Body of pancreas (tissue), 2 donors: ENCODE data around the genes FAM241B and UNC5B.

DNA sequence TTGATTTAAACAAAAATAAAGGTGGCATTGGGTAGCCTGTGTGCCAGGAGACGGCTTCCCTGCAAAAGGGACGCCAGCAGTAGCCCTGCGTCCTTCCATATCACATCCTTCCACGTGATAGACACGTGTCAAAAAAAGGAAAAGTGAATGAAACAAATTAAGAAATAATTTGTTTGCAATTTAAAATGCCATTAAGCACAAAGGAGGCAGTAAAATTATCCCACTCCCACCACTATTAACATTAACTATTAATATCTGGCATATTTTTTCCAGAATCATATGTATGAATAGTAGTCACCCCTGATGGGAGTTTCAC is 7.5 kb downstream of the TACR2 start:
- PRO-cap, result no peak
- RAMPAGE, long total RNA, 2 experiments, result no peak in any of the 2 experiments

DNA sequence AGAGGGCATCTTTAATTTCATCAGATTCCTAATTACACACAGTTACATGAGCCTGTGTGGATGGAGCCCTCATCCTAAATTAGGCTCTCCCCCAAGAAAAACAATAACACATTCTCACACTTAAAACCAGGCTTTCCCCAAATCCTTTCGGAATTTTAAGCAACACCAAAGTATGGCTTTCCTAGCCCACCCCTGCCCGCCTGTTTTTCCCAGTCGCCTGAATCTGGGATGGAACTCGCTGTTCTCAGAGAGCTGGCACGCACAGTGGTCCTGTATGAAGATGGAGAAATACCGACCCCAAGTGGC is 3.6 kb downstream of the TACR2 start:
- PRO-cap, result no peak
- RAMPAGE, long total RNA, 2 experiments, result no peak in any of the 2 experiments

- PRO-cap, result no peak
- RAMPAGE, long total RNA, 2 experiments, result no peak in any of the 2 experiments
Measured at GRCh38 chr10:69467797-69468425, 16.6 kb downstream of the TSPAN15 start.

GRCh38 chr10:69468514-69469028 is 17.3 kb downstream of the TSPAN15 start:
- PRO-cap, result no peak
- RAMPAGE, long total RNA, 2 experiments, result no peak in any of the 2 experiments

GRCh38 chr10:69474559-69475480 is 23.6 kb downstream of the TSPAN15 start:
- PRO-cap, result no peak
- RAMPAGE, long total RNA, 2 experiments, result no peak in any of the 2 experiments

DNA sequence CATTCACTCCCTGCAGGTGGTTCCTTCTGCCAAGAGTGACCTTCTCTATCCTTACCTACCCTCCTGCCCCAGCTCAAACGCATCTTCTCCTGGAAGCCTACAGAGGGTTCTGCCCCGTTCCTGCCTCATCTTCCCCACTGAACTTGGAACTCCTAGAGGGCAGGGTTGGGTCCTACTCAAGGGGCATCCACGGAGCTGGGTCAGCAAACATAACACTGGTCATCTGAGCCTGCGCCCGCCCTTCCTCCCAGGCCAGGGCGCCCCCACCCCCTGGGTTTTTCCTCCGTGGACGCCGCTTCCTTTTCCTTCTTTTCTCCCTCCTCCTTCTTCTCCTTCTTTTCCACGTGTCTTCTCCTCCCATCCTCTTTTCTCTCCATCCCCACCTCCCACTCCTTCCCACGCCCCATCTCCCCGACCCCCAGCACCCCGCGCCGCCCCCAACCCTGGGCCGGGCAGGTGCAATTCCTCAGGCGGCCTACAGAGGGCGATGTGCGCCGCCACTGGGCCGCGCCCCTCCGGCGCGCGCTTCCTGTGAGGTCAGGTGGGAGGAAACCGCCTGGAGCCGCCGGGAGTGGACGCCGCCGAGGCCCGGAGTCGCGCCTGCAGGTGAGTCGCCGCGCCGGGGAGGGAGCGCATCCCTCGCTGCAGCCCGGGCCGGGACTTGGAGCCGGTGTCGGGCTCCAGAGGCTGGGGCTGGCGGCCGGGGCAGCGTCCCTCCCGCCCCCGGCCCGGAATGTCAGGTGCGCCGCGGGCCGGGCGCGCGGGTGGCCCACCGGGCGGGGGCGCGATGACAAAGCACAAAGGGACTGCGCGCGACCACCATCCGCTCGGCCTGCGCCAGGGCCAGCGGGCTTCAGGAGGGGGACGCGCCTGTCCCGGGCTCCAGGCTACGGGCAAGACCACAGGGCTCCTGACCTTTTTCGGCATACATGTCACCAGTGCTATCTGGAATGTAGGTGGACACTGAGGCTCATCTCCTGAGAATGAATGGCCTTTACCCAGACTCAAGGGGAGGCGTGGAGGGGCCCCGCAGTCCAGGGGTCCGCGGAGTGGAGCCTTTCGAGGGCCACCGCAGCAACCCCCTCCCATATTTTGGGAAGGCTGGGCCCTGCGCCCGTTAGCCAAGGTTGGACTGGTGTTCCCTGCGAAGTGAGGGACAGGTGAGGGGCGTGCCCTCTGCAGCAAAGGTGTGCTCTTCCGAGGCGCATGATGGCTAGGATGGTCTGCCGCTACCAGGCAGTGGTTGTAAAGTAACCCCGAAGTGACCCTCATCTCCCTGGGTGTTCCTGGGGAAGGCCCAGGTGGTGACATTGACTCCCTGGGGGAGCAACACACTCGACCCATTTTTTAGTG is at the start of gene FAM241B:
TSS of gene FAM241B (plus strand) at position 540 of the 1,353 bp plus-strand sequence.
- PRO-cap, result bidirectional peak, plus-strand start at position 614 of the sequence, minus-strand start at position 442 of the sequence; unidirectional peak, plus-strand start at position 800 of the sequence
- RAMPAGE, long total RNA, 2 experiments, result start-site peak on the plus strand in 2 of 2 experiments, centred at positions 553 to 563 of the sequence, 9 to 10 reads per replicate

DNA sequence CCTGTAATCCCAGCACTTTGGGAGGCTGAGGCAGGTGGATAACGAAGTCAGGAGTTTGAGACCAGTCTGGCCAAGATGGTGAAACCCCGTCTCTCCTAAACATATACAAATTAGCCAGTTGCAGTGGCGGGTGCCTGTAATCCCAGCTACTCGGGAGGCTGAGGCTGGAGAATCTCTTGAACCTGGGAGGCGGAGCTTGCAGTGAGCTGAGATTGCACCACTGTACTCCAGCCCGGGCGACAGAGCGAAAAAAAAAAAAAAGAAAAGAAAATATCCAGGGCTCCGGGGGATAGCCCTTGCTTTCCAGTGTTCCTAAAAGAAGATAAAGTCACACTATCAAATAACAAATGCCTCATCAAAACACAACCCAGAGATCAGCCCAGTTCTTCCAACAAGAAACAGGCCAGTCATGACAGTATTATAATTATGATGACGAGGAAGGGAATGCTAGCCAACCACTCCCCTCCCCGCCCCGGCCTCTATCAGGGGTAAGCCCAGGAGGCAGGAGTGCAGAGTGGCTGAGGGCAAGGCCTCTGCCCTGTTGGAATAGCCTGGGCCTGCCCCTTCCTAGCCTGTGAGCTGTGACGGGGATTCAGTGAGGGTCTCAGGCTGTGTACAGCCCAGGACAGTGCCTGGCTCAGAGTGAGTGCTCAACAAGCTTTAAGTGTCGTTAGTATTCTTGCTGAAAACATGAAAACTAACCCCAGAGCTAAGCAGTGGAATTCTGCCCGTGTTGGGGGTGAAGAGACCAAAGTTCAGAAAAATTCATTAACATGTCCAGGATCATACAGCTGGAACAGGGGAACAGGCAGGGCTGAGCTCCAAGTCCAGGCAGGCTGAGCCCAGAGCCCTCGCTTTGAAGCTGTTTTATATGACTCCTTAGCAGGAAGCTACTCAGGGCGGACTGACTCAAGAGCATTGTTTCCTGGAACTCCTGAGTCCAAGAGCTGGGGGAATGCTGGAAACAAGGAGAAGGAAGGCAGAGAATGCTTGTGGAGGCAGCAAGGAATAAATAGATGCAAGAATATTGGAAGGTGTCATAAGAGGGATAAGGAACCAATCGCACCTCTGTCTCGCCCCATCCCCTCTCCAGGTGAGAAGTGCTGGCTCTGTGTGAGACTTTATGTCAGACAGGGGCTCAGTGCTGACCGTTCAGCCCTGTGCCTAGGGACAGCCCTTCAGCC is 54.4 kb downstream of the FAM241B start:
- PRO-cap, result unidirectional peak, plus-strand start at position 491 of the sequence
- RAMPAGE, long total RNA, 2 experiments, result no peak in any of the 2 experiments

DNA sequence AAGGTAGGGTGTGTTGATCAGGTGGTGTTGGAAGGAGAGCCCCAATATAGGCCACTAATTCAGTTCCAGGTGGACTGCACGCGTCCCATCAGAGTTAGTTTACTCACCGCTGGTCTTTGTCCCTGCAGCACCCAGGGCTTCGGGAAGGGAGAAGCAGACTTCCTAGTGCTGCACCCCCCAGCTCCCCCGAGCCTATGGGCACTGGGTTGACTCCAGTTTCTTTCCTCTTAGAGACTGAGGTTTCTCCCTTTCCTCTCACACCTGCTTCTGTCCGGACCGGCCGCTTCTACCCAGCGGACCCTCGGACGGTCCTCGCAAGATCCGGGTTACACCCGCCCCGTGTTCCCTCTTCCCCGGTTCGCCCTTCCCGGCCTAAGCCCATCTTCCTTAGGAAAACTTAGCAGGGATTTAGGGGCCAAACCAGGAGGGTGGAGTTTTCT is 540 bp downstream of the AIFM2 start:
- PRO-cap, result no peak
- RAMPAGE, long total RNA, 2 experiments, result no peak in any of the 2 experiments

GRCh38 chr10:70227612-70228010 is 5.6 kb downstream of the PPA1 start:
- PRO-cap, result no peak
- RAMPAGE, long total RNA, 2 experiments, result no peak in any of the 2 experiments

GRCh38 chr10:70323692-70324401 is 40.0 kb upstream of the NPFFR1 start:
- PRO-cap, result no peak
- RAMPAGE, long total RNA, 2 experiments, result no peak in any of the 2 experiments

DNA sequence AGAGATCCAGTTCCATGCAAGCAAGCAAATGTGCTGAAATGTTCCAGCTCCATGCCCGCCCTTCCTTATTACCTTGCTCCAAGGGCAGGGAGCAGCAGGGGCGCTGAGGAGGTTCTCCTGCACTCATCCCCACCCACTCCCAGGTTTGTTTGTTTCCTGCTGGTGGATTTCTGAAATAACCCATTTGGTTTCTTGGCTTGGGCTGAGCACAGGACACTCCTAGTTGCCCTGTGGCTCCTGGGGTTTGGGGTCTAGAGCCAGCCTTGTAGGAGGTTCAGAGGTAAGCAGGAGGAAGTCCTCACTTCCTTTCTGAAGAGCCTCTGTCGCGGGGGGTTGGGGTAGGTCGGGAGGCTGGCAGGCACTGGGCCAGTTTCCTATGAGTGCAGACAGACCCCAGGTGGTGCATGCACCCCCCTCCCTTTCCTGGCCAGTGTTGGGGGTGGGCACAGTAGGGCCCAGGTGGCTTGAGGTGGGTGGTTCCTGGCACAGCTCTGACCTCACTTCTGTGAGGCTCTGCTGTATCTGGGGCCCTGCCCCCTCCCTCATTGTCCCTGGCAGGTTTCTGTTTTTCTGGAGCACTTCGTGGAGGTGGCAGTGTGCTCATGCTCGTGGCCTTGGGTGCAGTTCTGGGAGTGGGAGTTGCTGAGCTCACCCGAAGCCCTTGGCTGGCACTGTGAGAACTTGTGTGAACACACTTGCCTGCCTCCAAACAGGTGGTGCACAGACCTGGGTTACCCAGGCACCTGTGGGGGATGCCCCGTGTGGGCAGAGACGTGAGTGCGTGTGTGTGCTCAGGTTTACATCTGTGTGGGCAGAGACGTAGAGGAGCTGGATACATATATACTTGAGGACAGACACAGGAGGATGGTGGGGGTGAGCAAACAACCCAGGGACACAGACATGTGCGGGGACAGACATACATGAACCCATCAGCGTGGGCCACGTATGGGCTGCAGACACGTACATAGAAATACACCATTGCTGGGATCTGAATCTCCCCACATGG is 1.8 kb downstream of the PALD1 start:
- PRO-cap, result bidirectional peak, plus-strand start at position 97 of the sequence, minus-strand start at position 67 of the sequence; bidirectional peak, plus-strand start at position 183 of the sequence, minus-strand start at position 141 of the sequence; unidirectional peak, minus-strand start at position 246 of the sequence; bidirectional peak, plus-strand start at position 762 of the sequence, minus-strand start at position 493 of the sequence
- RAMPAGE, long total RNA, 2 experiments, result no peak in any of the 2 experiments

DNA sequence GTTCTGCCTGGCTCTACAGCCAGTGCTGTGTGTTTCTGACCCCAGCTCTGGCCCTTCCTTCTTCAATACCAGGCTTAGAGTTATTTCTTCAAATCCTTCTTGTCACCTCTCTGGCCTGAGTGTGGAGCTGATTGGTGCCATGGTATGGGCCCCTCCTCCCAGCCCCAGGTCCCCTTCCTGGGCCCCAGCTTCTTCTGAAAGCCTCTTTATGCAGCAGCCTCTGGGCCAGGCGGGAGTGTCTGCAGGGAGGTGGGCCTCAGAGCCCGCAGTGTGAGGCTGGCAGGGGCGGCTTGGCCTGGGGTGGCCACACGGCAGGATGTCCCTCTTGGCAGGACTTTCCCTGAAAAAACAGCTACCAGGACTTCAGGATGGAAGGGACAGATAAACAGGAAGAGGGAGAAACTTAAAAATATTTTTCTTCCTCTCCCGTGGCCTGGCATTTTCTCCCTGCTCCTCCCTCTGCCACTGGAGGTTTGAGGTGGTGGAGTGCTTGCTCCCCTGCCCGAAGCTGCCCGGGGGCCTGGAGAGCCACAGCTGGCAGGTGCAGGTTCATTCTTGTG is 20.7 kb downstream of the PALD1 start:
- PRO-cap, result no peak
- RAMPAGE, long total RNA, 2 experiments, result no peak in any of the 2 experiments

DNA sequence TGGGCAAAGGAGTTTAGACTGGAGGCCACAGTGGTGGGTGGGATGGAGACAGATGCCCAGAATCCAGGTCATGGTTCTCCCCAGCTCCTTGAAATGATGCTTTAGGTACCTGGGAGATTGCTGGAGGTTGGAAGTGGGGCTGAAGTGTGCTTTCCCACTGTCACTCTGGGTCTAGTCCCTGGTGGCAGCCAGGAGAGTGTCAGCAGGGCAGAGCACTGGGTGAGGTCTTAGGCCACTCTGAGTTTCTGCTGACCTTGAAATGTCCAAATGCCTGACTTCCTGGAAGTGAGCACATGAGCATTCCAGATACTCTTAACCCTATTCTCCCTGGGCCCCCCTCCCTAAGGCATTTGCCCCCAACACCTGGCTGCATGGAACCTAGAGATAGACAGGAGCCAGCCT is 31.6 kb downstream of the PALD1 start:
- PRO-cap, result no peak
- RAMPAGE, long total RNA, 2 experiments, result no peak in any of the 2 experiments

DNA sequence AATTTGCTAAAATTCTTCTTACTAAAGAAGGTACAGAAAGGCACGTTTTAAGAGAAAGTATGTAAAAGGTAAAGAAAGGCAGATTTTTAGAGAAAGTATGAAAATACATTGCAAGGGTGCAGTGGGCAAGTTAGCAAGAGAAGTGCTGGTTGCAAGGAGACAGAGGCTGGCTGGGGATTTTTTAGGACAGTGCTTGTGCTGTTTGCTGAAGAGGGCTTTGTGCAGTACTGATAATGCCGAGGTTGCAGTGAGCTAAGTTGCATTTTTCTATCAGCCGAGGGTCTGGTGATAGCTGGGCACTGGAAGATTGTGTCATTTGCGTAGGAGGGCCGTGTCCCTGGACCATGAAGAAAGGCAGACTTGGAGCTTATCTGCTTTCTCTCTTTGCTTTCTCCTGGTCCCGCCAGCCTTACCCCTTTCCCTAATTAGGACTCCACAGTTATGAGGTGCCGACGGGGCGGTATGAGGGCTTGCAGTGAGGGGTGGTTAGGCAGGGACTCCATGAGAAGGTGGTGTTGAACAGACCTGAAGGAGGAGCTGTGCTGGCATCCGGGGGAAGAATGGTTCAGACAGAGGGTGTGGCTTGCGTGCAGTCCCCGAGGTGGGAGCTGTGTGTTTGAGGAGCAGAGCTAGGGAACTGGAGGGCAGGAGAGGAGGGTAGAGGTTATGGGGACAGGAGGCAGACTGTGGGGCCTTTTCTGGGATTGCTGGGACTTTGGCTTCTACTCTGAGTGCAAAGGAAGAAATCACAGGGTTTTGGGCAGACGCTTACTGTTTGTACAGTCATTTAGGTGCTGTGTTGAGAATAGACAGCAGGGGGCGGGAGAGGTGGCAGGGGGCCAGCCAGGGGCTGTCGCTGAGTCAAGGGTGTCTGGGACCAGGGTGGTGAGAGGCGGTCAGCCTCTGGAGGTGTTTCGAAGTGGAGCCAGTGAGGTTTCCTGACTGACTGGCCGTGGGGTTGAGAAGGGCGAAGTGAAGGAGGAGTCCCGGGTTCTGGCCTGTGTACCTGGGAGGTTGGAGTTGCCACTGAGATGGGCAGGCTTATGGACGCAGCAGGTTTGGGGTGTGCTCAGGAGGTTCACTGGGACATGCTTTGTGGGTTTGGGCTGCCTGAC is 43.5 kb downstream of the PRF1 start:
- PRO-cap, result no peak
- RAMPAGE, long total RNA, 2 experiments, result no peak in any of the 2 experiments

DNA sequence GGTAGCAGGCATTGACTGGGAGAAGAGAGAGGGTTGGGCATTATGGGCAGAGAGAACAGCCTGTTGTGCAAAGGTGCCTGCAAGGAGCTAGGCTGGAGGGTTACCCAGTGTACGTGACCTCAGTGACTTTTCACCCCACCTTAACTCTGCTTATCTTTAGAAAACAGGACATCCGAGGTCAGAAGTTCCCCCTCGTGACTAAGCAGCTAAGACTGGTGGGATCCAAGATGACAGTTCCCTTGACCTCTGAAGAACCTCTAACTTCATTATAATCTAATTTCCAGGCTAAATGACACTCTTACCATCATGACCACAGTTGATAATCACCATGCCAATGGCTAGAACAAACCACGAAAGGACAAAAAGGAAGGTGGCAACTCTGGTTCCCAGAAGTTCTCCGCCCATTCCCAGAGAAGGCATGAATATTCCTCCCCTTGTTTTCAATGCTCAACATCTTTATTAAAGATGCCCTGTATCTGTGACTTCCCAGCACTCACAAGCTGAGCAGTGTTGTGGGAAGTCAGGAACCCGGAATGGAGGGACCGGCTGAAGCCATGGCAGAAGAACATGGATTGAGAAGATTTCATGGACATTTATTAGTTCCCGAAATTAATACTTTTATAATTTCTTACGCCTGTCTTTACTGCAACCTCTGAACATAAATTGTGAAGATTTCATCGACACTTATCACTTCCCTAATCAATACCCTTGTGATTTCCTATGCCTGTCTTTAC is 4.9 kb upstream of the ADAMTS14 start:
- PRO-cap, result no peak
- RAMPAGE, long total RNA, 2 experiments, result no peak in any of the 2 experiments

- PRO-cap, result no peak
- RAMPAGE, long total RNA, 2 experiments, result no peak in any of the 2 experiments
Measured at GRCh38 chr10:70699326-70700125, 27.2 kb downstream of the ADAMTS14 start.

GRCh38 chr10:70862424-70862756 is 26.0 kb downstream of the PCBD1 start:
- PRO-cap, result no peak
- RAMPAGE, long total RNA, 2 experiments, result no peak in any of the 2 experiments

GRCh38 chr10:70890912-70891410 is 2.6 kb upstream of the PCBD1 start:
- PRO-cap, result no peak
- RAMPAGE, long total RNA, 2 experiments, result no peak in any of the 2 experiments

DNA sequence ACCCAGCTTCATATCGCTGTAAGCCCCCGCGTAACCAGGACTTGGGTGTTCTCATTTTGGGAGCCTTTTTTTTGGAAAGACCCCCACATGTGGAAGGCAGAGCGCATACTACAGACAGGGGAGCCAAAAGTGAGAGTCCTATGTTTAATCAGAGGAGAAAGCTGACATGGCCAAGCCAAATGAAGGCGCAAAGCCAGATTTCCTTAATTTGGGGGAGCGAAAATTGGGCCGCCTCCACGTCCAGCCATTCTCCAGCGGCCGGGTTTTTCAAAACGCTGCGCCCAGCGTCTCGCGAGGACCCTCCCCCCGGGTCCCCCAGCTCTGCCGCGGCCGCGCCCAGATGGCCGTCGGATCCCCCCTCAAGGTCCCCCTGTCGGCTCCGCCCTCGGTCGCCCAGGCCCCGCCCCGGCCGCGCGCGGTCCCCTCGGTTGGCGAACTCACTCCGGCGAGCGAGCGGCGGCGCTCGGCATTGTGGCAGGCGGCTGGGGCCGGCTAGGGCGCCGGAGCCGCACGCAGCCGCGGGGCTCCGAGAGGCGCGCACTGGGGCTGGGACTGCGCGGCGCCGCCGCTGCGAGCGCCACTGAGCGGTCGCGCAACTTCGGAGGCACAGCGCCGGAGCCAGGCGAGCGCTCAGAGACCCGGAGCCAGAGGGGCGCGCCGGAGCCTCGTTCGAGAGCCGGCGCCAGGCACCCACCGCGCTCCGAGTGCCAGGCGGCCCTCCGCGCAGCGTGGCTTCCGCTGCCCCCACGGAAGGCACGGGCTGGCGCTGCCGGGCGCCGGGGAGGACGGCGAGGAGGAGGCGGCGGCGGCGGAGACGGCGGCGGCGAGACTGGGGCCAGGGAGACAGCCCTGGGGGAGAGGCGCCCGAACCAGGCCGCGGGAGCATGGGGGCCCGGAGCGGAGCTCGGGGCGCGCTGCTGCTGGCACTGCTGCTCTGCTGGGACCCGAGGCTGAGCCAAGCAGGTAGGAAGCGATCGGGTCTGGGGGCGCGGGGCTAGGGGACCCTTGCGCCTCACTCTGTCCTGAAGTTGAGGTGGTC is at the start of gene UNC5B:
TSS of gene UNC5B (plus strand) at position 469 of the 1,039 bp plus-strand sequence.
- PRO-cap, result unidirectional peak, plus-strand start at position 469 of the sequence; unidirectional peak, plus-strand start at position 633 of the sequence
- RAMPAGE, long total RNA, 2 experiments, result no peak in any of the 2 experiments

- PRO-cap, result bidirectional peak, plus-strand start at chr10:71213535, minus-strand start at chr10:71213463
- RAMPAGE, long total RNA, 2 experiments, result no peak in any of the 2 experiments
Measured at GRCh38 chr10:71213141-71213771, 886 bp downstream of the UNC5B start.